HT1080 (cell line): ENCODE measurements around a stretch of chr1.

DNA sequence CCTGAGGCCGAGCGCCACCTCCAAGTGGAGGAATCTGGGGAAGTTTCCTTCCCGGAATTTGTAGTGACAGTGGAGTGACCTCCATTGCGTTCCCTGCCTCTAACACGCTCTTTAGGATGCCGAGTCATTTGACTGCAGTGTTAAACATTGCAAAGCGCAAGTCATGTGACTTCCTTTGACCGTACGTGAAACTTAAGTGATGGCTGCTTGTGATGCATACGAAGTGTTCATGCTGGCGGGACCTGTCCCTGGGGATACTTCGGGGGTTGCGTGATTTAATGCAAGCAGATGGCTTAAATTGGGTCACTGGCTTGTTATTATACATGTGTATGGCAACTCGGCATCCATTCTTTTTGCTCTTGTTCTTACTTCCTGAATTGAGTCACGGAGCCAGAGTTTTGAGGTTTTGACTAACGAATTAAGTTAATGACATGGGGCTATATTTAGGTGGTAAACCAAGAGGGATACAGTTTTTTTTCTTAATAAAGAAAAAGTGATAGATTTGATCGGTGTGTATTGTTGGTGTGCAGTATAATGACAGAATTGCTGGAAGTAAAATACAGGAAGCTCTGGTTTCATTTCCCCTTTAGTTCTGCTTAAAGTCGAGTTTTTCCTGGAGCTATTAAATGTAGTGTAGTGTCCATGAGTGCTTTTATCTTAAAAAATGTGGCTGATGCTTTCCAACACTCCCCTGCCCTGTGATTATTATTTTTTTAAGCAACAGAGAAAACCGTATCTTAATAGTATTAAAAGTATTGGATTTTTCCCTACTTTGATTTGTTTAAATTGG is 827 bp downstream of the LGALS8 start:
RAMPAGE:
- cytosol, long total RNA: no peak
- long total RNA: no peak
- nucleus, long total RNA: no peak

GRCh38 chr1:236753492-236754113 is 41.5 kb upstream of the MTR start:
RAMPAGE:
- cytosol, long total RNA: no peak
- long total RNA: start-site peak on the plus strand at chr1:236753845-236753868, 12 reads
- nucleus, long total RNA: no peak

RAMPAGE:
- cytosol, long total RNA: no peak
- long total RNA: no peak
- nucleus, long total RNA: no peak
These were observed 1.4 kb downstream of the MTR start for GRCh38 chr1:236796429-236796886.

GRCh38 chr1:236891437-236892015 is 96.4 kb downstream of the MTR start:
RAMPAGE:
- cytosol, long total RNA: no peak
- long total RNA: no peak
- nucleus, long total RNA: no peak

GRCh38 chr1:237031258-237031778 is 10.7 kb upstream of the RYR2 start:
RAMPAGE:
- cytosol, long total RNA: no peak
- long total RNA: no peak
- nucleus, long total RNA: no peak

GRCh38 chr1:237047872-237048479 is 6.0 kb downstream of the RYR2 start:
RAMPAGE:
- cytosol, long total RNA: no peak
- long total RNA: no peak
- nucleus, long total RNA: no peak

GRCh38 chr1:237053549-237054062 is 11.6 kb downstream of the RYR2 start:
RAMPAGE:
- cytosol, long total RNA: no peak
- long total RNA: no peak
- nucleus, long total RNA: no peak

GRCh38 chr1:237470749-237471505 is 419.8 kb downstream of the ZP4 start:
RAMPAGE:
- cytosol, long total RNA: no peak
- long total RNA: no peak
- nucleus, long total RNA: no peak

RAMPAGE:
- cytosol, long total RNA: no peak
- long total RNA: no peak
- nucleus, long total RNA: no peak
These were observed 194.9 kb downstream of the ZP4 start for GRCh38 chr1:237695796-237696335.

DNA sequence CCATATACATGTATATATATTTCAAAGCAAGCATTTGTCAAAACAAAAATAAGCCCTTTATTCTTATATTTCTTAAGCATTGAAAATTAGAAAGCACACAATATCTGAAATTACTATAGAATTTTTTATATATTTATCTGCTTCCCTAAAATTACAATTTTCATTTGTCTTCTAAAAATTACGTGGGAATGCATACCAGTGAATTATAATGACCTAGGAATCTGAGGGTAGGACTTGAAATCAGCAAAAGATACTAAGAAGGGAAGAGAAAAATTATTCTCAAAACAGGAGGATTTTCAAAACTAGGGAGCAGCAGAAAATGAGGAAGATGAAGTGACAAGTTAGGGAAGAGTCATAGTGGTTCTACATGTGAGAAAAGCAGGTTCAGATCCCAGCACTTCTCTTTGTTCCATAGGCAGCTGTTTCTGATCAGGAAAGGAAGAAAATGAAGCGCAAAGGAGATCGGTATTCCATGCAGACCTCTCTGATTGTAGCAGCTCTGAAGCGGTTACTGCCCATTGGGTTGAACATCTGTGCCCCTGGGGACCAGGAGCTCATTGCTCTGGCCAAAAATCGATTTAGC is 173.8 kb downstream of the ZP4 start:
RAMPAGE:
- cytosol, long total RNA: no peak
- long total RNA: no peak
- nucleus, long total RNA: no peak

DNA sequence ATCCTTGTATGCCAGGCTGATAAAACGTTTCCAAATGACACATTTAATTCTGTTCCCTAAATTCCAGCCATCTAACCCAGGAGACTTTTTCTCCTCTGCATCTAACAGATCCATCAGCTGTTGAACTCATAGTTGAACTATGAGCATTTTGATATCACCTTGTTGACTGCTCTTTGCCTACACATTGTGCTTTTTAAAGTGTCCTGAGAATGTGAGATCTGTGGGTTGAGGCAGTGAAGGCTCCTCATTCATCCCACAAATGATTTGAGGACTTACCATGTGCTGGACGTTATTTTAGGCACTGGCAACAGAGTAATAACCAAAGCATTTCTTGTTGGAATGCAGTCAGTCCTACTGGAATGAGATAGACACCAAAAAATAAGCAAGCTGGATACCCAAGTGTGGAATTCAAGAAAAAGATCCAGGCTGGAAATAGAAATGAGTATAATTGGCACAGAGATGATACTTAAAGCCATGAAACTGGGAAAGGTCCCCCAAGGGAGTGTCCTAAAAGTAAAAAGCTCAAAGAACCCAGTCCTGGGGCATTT is 73.5 kb downstream of the ZP4 start:
RAMPAGE:
- cytosol, long total RNA: no peak
- long total RNA: no peak
- nucleus, long total RNA: no peak

DNA sequence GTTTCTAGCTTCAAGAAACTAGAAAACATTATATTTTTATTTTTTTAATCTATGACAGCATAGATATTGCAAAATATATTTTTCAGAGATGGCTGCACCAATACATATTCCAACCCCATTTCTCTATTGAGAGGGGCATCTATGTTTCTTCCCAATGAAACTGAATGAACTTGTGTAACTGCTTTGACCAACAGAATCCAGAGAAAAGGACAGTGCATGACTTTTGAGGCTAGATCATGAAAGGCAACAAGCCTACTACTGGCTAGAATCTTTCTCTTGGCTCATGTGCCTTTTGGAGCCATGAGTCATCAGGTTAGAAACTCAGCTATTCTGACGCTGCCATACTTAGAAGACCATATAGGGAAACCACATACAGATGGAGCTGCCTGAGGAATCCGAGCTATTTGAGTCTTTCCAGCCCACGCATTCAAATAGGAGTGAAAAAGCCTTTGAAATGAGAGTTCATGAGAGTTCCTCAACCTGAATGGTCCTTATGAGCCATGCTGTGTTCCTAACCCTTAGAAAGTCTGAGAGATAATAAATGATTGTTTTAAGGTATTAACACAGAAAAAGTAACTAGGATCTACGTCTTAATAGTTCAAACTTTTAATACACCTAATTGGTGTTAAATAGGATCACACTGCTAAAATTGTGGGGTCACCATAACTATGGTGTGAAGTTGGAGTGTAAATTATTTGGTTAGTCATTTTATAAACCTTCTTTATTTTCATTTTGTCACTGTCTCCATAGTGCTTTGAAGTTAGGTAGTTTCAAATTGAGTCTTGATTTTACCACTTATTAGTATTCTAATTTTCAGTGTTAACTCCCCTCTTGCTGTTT is 738.4 kb upstream of the CHRM3 start:
RAMPAGE:
- cytosol, long total RNA: no peak
- long total RNA: no peak
- nucleus, long total RNA: no peak

DNA sequence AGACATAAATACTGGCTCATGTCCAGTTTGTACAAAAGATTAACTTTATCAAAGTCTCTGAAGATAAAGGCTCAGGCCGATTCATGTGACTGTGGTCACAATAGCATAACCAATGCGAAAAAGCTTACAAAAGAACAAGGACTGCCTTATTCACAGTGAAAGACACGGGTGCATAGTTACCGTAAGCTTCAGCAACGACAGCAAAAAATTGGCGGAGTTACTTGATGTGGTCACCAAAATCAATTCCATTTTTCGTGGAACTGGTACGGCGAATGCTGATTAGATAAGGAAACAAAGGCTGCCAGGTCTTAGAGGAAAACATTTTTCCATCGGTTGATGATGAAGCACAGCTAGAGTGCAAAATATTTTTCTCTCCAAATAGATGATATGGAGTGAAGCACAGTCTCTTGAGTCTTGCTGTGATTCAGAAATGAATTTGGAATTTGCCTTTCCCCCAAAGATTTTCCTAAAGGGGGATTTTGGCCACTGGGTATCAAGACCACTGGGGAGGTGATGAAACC is 173.4 kb upstream of the CHRM3 start:
RAMPAGE:
- cytosol, long total RNA: no peak
- long total RNA: no peak
- nucleus, long total RNA: no peak

RAMPAGE:
- cytosol, long total RNA: no peak
- long total RNA: no peak
- nucleus, long total RNA: no peak
These were observed 14.6 kb downstream of the GREM2 start for GRCh38 chr1:240597139-240598012.

DNA sequence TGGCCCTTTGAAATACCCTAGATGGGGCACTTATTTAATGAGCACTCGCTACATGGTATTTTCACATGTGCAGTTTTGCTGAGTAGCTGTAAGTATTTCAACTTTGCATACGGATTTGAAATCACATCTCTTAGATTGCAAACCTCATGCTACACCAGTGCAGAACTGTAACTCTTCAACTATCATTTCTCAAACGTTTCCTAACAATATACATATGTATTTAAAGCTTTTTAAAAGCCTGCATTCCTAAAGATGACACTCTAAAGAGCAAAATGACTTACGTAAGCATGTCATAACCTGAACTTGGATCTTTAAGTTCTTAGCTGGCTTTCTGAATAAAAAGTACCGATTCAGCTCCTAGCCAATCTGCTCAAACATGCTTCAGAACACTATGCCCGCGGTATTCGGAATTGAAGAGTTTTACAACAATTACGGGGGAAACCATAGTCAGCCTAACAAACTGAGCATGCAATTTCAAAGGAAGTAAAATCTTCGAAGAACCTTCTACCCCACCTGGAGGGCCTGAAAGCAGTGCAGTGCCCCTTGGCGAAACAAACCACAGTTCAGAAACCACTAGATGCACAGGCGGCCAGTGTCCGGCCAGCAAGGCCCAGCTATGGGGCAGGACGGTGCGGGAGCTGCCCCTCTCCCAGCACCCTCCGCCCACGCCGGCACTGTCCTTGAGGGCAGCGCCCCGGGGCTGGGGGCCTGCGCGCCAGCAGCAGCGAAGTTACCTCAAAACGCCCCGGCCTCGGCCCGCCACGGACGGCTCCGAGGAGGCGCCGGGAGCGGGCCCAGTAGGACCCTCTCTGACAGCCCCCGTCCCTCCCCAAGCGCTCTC is 788 bp downstream of the FH start:
RAMPAGE:
- cytosol, long total RNA: no peak
- long total RNA: no peak
- nucleus, long total RNA: no peak

RAMPAGE:
- cytosol, long total RNA: no peak
- long total RNA: no peak
- nucleus, long total RNA: no peak
These were observed 12.2 kb downstream of the CHML start for GRCh38 chr1:241627982-241628391.

RAMPAGE:
- cytosol, long total RNA: no peak
- long total RNA: no peak
- nucleus, long total RNA: no peak
These were observed 6.0 kb downstream of the CHML start for GRCh38 chr1:241633963-241634755.

GRCh38 chr1:241639336-241640173 is 614 bp downstream of the CHML start:
RAMPAGE:
- cytosol, long total RNA: no peak
- long total RNA: no peak
- nucleus, long total RNA: no peak

DNA sequence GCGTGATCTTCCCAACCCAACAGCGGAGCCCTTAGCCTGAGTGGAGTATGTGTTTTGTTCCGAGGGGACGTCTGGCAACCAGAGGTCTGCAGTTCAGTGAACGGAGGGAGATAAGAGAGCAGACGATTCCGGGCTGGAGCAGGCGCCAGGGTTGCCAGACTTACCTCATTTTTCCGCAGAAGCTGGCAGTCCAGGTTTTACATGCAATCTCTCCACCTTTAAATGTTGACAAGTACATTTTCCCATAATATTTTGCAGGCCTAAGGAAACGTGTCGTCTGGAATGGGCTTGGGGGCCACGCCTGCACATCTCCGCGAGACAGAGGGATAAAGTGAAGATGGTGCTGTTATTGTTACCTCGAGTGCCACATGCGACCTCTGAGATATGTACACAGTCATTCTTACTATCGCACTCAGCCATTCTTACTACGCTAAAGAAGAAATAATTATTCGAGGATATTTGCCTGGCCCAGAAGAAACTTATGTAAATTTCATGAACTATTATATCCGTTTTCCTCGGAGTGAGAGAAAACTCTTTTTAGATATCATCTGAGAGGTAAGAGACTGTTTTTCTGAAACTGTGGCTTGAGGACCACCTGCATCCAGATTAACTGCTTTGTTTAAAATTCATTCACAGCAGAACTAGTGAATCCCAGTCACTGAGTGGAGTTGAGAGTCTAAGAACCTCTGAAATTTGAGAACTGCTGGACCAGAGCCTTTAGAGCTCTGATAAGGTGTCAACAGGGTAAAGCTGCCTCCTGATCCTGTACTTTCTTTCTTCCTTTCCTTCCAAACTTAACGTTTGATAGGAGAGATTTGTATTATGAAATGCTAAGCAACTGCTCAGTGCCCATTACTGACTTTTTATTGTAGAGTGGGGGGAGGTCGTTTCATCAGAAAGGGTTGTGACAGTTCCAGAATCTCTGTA is 732 bp downstream of the EXO1 start:
RAMPAGE:
- cytosol, long total RNA: no peak
- long total RNA: no peak
- nucleus, long total RNA: no peak

RAMPAGE:
- cytosol, long total RNA: no peak
- long total RNA: no peak
- nucleus, long total RNA: no peak
These were observed 52.0 kb upstream of the MAP1LC3C start for GRCh38 chr1:242050896-242051221.